Stomach (tissue), 7 donors: Measurements from ENCODE around the genes EMX2 and DENND10.

- PRO-cap = no peak
- RAMPAGE, long total RNA, 5 experiments = no peak in any of the 5 experiments
- RRBS = no CpG with 5 or more reads among the region's 6 CpGs
Observed at GRCh38 chr10:117248813-117249158, 7.9 kb downstream of the SLC18A2 start.

DNA sequence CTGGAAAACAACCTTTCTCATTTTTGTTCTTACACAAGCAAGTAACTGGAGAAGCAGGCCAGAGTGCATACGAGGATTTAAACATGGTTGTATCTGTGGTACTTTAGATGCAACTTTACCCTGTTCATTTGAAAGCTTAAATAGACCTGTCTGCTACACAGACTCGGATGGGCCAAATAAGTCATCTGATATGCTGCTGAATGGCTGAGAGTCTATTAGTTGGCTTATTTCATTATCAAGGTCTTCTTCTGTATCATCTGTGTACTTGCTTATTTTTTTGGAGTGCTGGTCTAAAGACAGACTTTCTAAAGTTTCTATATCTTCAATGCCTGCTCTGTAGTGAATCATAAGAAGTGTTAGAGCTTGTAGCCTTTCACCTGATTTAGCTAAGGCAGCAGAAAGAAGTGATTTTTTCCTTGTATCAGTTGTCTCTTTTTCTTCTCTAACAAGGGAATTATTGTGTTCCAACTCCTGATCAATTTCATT, 42.2 kb downstream of the SLC18A2 start:
- PRO-cap = no peak
- RAMPAGE, long total RNA, 5 experiments = no peak in any of the 5 experiments
- RRBS = no CpG with 5 or more reads among the region's 2 CpGs

GRCh38 chr10:117457918-117458520, 82.8 kb upstream of the PDZD8 start:
- PRO-cap = no peak
- RAMPAGE, long total RNA, 5 experiments = no peak in any of the 5 experiments
- RRBS = no CpG with 5 or more reads among the region's 12 CpGs

DNA sequence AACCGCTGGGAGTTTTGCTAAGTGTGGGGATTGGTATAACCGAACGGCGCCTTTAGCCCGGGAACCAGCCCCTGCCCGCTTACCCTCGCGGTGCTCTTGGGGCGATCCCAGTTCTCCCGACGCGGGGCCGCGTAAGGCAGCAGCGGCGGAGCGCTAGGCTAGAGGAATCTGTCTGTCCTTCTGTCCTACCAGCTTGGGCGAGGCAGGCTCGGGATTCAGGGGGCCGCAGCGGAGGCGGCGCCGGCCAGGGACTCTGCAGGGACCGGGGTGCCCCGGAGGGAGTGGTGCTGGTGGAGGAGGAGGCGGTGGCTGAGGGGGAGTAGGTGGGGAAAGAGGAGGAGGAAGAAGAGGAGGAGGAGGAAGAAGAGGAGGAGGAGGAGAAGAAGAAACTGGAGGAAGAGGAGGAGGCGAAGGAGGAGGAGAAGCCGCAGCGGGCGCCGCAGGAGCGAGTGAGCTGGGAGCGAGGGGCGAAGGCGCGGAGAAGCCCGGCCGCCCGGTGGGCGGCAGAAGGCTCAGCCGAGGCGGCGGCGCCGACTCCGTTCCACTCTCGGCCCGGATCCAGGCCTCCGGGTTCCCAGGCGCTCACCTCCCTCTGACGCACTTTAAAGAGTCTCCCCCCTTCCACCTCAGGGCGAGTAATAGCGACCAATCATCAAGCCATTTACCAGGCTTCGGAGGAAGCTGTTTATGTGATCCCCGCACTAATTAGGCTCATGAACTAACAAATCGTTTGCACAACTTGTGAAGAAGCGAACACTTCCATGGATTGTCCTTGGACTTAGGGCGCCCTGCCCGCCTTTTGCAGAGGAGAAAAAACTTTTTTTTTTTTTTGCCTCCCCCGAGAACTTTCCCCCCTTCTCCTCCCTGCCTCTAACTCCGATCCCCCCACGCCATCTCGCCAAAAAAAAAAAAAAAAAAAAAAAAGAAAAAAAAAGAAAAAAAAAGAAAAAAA, at the start of gene EMX2:
EMX2 (plus strand) TSS at position 733 of the 952 bp plus-strand sequence.
- PRO-cap = no peak
- RAMPAGE, long total RNA, 5 experiments = no peak in any of the 5 experiments
- RRBS = 14% methylated on average over 10 of the region's 64 CpGs

GRCh38 chr10:117545191-117545428, 2.6 kb downstream of the EMX2 start:
- PRO-cap = no peak
- RAMPAGE, long total RNA, 5 experiments = no peak in any of the 5 experiments
- RRBS = 8% methylated on average over 14 of the region's 22 CpGs

DNA sequence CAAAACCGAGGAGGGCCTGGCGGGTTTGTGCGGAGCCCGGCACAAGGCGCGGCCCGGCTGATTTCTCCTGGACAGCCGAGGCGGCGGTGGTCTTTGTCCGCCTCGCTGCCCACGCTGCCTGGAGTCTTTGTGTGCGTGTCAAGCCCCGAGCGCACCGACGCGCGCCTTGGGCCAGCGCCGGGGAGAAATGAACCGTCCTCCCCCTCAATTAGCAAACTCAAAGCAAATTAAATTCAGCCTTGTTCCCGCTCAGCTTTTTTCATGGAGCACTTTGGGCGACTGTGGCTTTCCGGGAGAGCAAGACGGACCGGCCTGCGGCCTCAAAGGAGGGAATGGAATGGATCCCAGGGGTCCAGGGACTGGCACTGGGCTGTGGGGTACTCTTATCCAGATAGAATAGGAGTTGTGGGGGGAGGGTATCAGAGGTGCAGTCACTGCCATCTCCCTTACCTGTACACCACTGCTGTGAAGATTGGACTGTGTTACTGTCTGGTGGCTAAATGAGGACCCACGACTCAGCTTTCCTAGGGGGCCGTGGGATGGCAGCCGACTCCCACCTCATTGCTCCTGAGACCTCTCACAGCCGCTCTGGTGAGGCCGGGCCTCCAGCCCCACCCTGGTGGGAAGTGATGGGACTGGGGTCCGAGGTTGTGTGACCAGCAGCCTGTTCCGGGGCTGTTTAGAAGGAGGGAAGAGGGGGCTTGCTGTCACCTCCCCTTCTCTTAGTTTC, 4.2 kb downstream of the EMX2 start:
- PRO-cap = no peak
- RAMPAGE, long total RNA, 5 experiments = no peak in any of the 5 experiments
- RRBS = 16% methylated on average over 18 of the region's 36 CpGs

DNA sequence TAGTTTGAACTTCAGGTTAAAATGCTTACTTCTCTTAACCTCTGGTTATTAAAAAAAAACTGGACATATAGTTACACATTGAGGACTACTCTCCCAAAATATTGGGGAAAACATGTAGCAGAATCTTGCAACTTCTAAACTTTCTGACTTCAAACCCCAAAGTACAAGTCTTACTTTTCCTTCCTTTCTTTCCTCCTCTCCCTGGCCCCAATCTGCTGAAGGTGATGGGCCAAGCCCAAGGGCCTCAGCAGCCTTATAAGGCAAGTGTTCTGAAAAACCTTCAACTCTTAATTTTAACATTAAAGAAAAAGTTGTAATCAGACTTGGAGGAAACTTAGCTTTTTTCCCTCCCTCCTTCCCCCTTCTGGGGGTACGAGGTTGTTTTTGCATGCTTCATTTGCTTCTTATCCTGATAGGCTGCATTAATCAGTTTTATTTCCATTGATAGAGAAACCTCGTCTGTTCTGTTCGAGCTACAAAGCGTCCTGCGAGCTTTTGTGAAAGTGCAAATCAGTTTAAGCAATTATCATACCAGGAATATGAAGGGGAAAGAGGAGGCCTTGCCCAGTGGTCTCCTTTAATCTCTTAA, 7.4 kb downstream of the EMX2 start:
- PRO-cap = no peak
- RAMPAGE, long total RNA, 5 experiments = no peak in any of the 5 experiments
- RRBS = no CpG with 5 or more reads among the region's 5 CpGs

- PRO-cap = no peak
- RAMPAGE, long total RNA, 5 experiments = start-site peak on the minus strand in 1 of 5 experiments, at chr10:118024627-118024672 at its widest, 18 reads per replicate
- RRBS = no CpG with 5 or more reads among the region's 3 CpGs
Observed at GRCh38 chr10:118024495-118025142, 22.1 kb downstream of the RAB11FIP2 start.

GRCh38 chr10:118753849-118754619, 736 bp downstream of the CACUL1 start:
- PRO-cap = no peak
- RAMPAGE, long total RNA, 5 experiments = no peak in any of the 5 experiments
- RRBS = 1% methylated on average over 9 of the region's 37 CpGs

DNA sequence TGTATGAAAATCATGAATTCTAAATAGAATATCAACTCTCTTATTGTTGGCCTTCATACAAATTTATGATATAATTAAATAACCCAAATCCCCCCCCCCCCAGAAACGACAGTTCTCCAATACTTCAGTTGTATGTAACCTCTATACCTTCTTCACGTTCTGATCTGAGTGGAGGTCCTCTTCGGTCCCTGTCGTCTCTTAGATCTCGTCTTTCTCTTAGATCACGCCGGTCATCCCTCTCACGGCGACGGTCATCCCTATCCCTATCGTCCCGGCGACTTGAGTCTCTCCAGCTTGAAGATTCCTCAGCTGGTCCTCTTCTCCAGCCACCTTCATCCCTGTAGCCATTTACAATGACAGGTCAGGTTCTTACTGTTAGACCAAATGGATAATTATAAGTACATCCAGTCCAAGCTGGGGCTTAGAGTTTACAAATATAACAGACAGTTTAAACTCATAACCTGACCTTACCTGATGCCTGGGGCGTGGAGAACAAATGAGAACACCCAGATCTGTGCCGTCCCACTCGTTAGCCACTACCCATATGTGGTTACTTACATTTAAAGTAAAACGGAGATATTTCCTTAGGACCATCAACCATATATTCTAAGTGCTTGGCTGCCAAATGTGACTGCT, 7.6 kb downstream of the NANOS1 start:
- PRO-cap = no peak
- RAMPAGE, long total RNA, 5 experiments = no peak in any of the 5 experiments
- RRBS = 96% methylated on average over 5 of the region's 17 CpGs

GRCh38 chr10:119041083-119041593, 11.6 kb downstream of the NANOS1 start:
- PRO-cap = no peak
- RAMPAGE, long total RNA, 5 experiments = no peak in any of the 5 experiments
- RRBS = no CpG with 5 or more reads among the region's 9 CpGs

DNA sequence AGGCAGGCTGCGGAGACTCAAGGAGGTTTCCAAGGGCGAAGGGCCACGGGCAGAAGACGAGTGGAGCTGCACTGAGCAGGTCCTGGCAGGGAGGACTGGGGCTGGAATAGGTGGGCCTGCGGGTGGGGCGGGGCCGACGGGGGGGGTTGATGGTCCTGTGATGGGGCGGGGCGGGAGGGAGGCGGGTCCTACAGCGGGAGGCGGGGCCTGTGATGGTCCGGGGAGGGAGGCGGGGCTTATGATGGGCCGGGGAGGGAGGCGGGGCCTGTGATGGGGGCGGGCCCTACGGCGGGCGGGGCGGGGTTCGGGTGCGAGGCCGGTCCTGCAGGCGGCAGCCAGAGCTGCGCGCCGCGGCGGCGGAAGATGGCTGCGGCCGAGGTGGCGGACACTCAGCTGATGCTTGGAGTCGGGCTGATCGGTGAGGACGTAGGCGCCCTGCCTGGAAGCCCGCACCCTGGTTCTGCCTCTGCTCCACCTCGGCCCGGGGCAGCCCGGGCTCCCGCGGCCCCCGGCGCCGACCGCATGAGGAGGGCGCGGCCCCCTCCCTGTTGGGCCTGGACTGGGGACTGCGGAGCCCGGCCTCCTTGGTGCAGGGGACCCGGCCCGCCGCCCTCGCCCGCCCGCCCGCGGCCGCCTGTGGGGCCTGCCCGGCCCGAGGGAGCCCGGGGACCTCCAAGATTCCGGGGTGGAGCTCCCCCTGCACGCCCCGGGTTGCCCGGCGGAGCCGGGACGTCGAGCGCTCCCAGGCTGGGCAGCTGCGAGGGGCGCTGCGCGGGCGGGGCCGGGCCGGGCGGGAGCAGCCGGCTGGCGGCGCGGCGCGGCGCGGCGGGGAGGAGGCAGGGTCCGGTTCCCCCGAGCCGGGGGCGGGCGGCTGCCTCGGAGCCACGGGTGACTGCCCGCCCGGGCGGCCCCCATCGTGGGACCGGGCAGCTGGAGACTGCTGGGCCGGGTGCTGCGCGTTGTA, at the start of gene DENND10:
DENND10 (plus strand) TSS at position 334 of the 964 bp plus-strand sequence.
- PRO-cap = bidirectional peak, plus-strand start at position 366 of the sequence, minus-strand start at position 56 of the sequence
- RAMPAGE, long total RNA, 5 experiments = start-site peak on the plus strand in 5 of 5 experiments, centred at positions 336 to 351 of the sequence, 17 to 185 reads per replicate
- RRBS = 1% methylated on average over 53 of the region's 106 CpGs

DNA sequence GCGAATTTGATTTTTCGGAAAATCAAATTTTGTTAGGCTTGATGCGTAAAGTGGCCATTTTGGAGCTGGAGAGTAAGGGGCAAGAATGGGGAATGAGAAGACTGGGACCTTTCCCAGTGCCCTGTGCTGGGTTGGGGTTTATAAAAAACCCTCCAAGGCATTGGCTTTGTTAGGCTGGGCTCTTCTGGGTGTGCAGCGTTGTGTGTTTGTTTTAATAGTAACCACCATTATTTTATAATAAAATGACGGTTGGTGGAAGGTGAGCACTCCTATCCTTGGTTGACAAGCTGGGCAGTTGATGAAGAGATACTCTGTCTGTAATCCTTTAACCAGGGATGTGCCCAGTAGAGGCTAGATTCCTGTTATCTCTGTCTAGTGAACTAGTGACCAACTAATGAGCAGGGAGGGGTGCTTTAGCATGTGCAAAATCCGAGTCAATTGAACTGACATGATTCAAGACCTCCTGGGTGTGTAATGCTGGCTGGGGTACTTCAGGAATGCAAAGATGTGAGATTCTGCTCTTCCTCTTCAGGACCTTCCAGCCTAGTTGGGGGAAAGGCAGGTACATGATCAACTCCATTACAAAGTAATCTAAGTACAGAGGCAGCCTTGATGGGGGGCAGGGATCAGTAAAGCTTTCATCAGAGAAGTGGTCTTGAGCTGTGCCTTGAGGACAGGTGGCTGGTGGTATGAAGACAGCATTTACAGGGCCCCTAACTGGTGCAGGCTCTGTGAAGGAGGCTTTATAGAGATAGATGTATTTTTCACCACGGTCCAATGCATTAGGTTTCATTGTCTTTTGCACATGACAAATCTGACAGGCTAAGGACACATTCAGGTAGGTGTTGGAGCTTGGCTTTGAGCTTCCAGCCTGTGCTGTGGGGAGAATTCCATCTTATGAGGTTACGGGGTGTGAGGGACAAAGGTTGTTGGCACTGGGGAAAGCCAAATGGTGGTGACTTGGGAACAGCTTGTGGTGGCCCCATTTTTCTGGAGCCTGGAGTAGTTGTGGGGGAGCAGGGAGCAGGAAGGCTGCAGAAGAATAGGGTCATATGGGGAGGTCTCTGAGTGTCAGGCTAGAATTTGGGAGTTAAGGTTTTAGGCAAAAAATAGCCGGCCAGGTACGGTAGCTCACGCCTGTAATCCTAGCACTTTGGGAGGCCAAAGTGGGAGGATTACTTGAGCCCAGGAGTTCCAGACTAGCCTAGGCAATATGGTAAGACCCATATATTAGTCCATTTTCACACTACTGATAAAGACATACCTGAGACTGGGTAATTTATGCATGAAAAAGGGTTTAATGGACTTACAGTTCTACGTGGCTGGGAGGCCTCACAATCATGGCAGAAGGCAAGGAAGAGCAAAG, 22.2 kb downstream of the GRK5 start:
- PRO-cap = no peak
- RAMPAGE, long total RNA, 5 experiments = start-site peak on the plus strand in 4 of 5 experiments, centred at positions 829 to 1,066 of the sequence, 6 to 21 reads per replicate
- RRBS = no CpG with 5 or more reads among the region's 12 CpGs

- PRO-cap = no peak
- RAMPAGE, long total RNA, 5 experiments = start-site peak on the plus strand in 2 of 5 experiments, at chr10:119267348-119267774 at its widest, 5 to 10 reads per replicate
- RRBS = no CpG with 5 or more reads among the region's 13 CpGs
Observed at GRCh38 chr10:119267260-119267900, 60.0 kb downstream of the GRK5 start.

DNA sequence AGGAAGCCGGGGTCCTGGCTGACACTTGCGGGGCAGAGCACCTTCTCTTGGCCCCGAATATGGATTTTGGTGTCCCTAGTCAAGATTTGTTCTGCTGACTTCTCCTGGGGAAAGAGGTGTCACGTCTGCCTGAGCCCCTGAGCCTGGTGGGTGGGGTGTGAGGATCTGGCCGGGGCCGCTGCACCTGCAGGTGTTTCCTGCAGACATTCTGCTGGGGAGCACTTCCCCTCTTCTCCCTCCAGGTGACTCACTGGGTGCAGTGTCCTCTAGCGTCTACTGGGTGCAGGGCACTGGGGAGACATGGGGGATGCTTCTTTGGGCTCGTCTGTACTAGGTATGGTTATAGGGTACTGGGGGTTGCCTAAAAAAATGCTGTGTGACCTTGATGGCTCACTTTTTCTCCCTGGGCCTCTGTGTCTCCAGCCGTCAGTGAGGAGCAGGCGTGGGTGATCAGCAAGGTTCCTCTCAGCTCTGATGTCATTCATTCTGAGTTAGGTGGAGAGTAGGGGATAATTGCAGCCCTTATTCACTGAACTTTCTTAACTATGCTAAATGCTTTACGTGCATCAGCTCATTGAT, 99.3 kb downstream of the GRK5 start:
- PRO-cap = bidirectional peak, plus-strand start at position 432 of the sequence, minus-strand start at position 139 of the sequence
- RAMPAGE, long total RNA, 5 experiments = no peak in any of the 5 experiments
- RRBS = no CpG with 5 or more reads among the region's 11 CpGs

GRCh38 chr10:119309683-119310210, 102.4 kb downstream of the GRK5 start:
- PRO-cap = no peak
- RAMPAGE, long total RNA, 5 experiments = start-site peak on the plus strand in 1 of 5 experiments, at chr10:119309815-119310004 at its widest, 8 to 11 reads per replicate
- RRBS = no CpG with 5 or more reads among the region's 6 CpGs

DNA sequence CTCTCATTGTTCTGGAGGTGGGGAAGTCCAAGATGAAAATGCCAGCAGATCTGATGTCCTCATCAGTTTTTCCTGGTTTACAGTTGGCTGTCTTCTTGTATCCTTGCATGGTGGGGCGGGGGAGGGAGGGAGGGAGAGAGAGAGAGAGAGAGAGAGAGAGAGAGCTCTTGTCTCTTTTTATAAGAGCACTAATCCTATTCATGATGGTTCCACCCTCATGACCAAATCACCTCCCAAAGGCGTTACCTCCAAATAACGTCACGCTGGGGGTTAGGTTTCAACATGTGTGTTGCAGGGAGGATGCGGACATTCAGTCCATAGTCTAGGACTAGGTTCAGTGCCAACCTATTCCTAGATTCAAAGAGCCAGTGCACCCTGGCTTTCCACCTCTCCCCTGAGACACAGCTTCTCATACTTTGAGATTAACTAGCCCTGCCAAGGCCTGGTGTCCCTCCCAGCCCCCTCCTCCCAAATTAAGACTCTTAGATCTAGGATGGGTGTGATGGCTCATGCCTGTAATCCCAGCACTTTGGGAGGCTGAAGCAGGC, 123.0 kb downstream of the GRK5 start:
- PRO-cap = no peak
- RAMPAGE, long total RNA, 5 experiments = no peak in any of the 5 experiments
- RRBS = no CpG with 5 or more reads among the region's 5 CpGs

- PRO-cap = bidirectional peak, plus-strand start at chr10:119412611, minus-strand start at chr10:119412302
- RAMPAGE, long total RNA, 5 experiments = start-site peak on the plus strand in 1 of 5 experiments, at chr10:119412788-119413101 at its widest, 5 reads per replicate
- RRBS = 13% methylated on average over 12 of the region's 43 CpGs
Observed at GRCh38 chr10:119412071-119413235, 130.1 kb downstream of the RGS10 start.

- PRO-cap = no peak
- RAMPAGE, long total RNA, 5 experiments = start-site peak on the plus strand in 2 of 5 experiments, at chr10:119448128-119448407 at its widest, 15 to 23 reads per replicate
- RRBS = no CpG with 5 or more reads among the region's 14 CpGs
Observed at GRCh38 chr10:119447990-119448470, 94.5 kb downstream of the RGS10 start.

DNA sequence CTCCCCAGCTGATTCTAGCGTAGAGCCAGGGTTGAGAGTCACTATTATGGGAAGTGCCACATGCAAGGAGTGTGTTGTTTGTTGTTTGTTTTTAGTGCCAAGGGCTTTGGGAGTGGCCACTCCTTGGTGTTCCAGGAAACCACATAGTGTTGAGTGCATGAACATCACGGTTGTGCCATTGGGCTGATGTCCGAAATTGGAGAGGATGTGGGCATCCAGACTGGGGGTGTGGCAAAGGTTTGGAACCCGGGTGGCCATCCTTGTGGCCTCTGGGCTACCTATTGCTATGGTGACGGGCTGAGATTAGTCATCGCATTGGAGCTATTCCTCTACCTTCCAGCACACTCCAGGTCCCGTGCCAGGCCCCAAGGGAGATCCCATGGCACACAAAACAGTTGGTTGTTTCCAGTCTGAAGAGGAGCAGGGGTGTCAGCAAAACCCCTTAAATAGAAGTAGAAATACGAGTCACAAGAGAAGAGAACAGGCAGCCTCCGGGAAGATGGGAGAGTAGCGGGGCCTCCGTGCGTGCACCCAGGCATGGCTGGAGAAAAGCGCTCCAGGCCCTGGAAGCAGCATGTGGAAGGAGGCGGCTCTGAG, 92.4 kb downstream of the RGS10 start:
- PRO-cap = no peak
- RAMPAGE, long total RNA, 5 experiments = start-site peak on the plus strand in 1 of 5 experiments, centred at position 172 of the sequence, 6 reads per replicate
- RRBS = no CpG with 5 or more reads among the region's 14 CpGs